ENCODE data around the genes USP51, FOXR2, NBDY and MSN.

DNA sequence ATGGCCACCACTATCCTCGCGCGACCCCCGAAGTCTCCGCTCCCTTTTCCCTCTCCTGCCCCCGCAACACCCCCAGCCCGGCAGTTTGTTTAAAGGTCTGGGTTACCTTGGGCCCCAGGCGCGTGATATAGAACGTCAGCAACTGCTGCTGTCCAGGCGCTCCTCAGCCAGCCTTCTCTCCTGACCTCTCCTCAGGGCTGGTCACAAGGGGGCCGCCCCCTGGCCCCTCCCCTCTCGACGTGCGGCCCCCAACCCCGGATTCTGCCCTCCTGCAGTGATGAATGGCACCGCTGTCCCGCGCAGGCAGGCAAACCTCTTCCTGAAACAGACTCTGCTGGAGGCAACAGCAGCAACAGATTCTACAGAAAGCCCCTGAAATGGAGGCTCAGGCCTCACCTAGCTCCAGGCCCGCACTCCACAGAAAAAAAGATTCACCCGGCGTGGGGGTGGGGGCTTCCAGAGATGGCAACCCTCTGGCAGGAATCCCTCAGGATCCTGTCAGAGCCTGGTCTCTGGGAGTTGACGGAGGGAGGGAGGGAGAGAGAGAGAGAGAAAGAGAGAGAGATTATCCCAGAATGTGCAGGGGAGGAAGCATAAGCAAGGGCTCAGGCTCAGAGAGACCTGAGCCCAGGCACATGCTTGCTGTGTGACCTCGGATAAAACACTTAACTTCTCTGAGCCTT is at the start of gene USP51:
TSS of gene USP51 (minus strand) at position 179 of the 683 bp plus-strand sequence.
- RRBS, result no CpG with 5 or more reads among the region's 24 CpGs

GRCh38 chrX:55623096-55623564 is at the start of gene FOXR2:
Gene FOXR2, plus strand, starts transcription at chrX:55623400.
- RRBS, result no CpG with 5 or more reads among the region's 1 CpG

GRCh38 chrX:55720812-55721604 is 3.5 kb downstream of the RRAGB start:
- RRBS, result no CpG with 5 or more reads among the region's 5 CpGs

DNA sequence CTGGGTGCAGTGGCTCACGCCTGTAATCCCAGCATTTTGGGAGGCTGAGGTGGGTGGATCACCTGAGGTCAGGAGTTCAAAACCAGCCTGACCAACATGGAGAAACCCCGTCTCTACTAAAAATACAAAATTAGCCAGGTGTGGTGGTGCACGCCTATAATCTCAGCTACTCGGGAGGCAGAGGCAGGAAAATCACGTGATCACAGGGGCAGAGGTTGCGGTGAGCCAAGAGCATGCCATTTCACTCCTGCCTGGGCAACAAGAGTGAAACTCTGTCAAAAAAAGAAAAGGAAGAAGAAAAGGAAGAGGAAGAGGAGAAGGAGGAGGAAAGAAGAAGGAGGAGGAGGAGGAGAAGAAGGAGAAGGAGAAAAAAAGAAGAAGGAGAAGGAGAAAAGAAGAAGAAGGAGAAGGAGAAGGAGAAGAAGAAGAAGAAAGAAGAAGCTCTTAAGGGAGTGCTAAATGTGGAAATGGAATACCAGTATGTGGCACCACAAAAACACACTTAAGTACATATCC is 242.7 kb downstream of the RRAGB start:
- RRBS, result no CpG with 5 or more reads among the region's 6 CpGs

- RRBS, result no CpG with 5 or more reads among the region's 8 CpGs
Measured at GRCh38 chrX:56233654-56234092, 1.5 kb downstream of the KLF8 start.

DNA sequence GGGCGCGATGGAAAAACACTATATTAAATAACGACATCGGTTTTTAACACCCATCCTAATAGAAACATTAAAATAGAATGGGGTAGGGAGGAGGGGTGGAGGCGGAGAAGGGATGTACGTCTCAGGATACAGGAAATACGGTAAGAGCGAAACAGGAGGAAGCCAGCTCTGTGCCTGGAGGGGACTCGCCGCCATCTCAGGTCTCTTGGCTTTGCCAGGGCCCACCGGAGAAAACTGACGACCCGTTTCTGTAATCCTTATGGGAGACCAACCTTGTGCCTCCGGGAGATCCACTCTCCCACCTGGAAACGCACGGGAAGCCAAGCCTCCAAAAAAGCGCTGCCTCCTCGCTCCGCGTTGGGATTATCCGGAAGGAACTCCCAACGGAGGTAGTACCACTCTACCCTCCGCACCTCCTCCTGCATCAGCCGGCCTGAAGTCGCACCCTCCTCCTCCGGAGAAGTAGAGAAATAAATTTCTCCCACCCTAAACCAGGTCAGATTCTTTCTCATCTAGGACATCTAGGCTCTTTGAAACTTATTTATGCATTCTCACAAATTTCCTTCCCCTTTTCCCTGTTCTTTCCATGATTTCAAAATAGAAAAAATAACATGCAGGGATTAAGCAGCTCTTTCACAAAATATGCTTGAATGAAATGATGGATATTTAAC is at the start of gene NBDY:
TSS of gene NBDY (plus strand) at position 149 of the 671 bp plus-strand sequence.
- RRBS, result under 1% methylated on average over 14 of the region's 26 CpGs

GRCh38 chrX:57594932-57596026 is 3.5 kb downstream of the ZXDB start:
- RRBS, result no CpG with 5 or more reads among the region's 5 CpGs

DNA sequence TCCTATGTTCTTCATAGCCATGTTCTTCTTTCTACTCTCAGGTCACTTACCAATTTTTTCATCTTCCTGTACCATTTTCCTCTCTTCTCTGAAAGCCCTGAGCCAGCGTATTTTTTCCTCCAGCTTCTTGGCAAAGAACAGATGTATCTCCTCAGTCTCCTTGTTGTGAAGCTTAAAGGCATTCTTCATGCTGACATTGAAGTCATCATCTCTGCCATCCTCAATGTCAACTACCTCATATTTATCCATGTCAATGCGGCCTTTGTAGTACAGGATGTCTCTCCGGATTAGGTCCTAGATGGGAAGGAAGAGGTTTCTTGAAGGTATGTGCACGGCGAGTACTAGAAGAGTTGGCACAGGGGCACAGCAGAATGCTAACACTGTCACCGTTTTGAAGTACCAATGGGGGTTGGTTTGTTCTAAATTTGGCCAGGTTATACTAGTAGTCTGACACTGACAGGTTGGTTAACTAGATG is 129.5 kb downstream of the ARHGEF9 start:
- RRBS, result no CpG with 5 or more reads among the region's 6 CpGs

DNA sequence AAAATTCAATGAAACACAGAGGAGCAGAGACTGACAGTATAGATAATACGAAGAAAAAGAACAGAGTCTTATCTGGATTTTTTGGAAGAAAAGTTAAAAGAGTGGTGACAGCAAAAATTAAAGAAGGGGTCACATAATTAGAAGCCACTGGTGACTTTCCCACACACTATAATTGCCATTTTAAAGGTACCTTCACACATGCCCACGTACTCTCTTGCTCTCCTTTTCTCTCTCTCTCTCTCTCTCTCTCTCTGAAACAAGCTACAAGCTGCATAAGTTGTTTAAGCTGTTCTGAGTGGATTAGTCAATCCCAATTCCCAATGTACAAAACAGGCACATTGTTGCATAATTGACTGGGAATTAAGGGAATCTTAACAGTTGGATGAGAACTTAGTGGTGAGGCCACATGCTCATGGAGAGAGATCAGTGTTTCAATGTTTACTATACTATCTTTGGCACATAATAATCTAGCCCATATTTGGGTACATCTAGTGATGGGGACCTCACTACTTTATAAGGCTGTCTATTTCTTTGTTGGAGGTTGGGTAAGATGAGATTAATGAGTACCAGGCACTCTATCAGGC is 123.4 kb downstream of the ARHGEF9 start:
- RRBS, result no CpG with 5 or more reads among the region's 2 CpGs

GRCh38 chrX:63732410-63733335 is 52.3 kb downstream of the ARHGEF9 start:
- RRBS, result no CpG with 5 or more reads among the region's 7 CpGs

- RRBS, result no CpG with 5 or more reads among the region's 5 CpGs
Measured at GRCh38 chrX:65130981-65131740, 96.5 kb downstream of the ZC3H12B start.

DNA sequence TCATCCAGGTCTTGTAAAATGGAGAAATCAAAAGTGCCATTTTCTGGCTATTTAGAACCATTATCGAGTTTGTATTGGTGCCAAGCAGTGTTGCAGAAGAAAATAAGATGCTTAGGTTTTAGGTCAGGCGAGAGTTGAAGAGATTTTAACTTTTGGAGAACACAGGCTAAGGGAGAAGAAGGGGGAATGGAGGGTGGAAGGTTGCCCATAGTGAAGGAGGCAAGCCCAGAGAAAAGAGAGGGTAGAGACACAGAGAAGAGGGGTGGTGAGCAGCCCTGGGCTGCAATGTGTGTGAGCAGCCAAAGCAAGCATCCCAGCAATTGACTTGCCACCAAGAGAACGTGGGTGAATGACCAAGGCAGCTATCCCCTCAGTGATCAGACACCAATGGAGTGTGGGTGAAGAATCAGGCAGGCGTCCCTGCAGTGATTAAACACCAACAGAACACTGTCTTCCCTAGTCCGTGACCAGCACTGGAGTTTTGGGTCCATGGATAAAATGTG is 99.4 kb downstream of the ZC3H12B start:
- RRBS, result no CpG with 5 or more reads among the region's 5 CpGs

DNA sequence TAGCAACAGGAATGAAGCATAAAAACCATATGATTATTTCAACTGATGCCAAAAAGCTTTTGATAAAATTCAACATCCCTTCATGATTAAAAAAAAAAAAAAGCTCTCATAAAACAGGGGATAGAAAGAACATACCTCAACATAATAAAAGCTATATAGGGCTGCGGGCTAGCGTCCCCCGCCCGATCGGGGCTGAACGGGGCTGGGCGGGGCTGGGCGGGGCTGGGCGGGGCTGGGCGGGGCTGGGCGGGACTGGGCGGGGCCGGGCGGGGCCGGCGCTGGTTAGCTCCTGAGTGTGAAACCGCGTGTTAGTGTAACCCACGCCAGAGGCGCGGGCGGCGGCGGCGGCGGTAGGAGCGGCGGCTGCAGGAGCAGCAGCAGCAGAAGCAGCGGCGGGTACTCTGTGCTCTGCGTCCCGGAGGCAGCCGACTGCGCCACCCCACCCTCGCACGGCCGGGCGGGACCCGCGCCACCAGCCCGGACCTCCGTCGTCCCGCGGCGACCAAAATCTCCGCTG is 128.2 kb downstream of the LAS1L start:
- RRBS, result 1% methylated on average over 1 of the region's 47 CpGs

GRCh38 chrX:65667259-65668188 is at the start of gene MSN:
Gene MSN, plus strand, starts transcription at chrX:65667654.
- RRBS, result 1% methylated on average over 25 of the region's 56 CpGs

DNA sequence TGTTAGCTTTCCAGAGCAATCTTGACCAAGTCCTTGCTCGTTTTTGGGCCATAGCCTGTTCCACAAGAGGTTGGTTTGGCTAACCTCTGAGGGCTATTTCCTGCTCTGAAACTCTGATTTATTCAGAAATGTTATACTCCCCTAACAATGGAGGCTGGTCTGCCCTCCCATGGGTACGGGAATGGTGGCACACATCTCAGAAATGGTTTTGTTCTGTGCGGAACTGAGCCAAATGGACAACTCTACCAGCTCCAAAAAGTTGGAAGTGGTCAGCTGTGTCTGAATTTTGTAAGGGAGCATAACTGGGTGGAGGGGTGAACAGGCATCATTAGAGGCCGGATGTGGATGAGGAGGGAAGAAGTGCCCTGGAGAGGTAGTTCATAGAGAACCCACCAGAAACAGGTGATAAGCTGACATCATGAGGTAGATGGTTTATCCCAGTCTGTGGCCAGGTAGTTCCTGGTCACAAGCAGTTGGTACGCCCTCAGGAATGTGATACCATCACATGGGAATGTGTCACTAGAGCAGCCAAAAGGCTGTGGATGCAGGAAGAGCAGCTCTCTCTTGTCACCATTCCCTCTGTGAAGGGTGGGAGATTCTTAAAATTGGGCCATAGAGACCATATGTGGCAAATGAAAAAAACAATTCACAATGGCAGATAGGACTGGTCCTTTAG is 21.8 kb downstream of the MSN start:
- RRBS, result no CpG with 5 or more reads among the region's 5 CpGs

DNA sequence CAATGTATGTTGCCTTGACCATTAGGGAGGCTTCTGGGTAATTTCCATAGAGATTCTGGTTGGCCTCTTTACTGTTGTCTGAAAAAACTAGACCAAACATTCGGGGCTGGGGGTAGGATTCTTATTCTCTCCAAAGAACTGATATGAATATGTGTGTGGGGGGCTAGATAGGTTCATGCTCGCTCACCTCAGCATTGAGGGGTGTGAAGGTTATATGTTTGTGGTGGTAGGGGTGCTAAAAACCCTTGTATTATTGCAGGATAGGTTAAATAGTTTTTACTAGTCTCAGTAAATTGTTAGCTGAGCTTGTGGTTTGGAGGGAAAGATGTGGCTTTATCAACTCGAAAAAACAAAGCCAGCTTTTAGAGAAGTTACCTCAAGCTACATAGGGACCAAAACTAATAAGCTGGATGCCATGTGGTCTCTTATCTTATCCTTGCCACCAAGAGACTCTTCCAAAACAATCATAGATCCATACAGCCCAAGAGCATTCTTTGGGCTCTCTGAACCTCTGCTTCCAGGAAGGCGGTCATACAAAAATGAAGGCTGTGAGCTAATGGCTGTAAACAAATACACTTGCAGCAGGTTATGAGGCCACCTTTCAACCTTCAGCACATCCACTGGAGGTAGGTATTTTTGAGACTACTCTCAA is 29.1 kb downstream of the MSN start:
- RRBS, result no CpG with 5 or more reads among the region's 4 CpGs

- RRBS, result no CpG with 5 or more reads among the region's 4 CpGs
Measured at GRCh38 chrX:65700752-65701674, 33.6 kb downstream of the MSN start.

- RRBS, result no CpG with 5 or more reads among the region's 6 CpGs
Measured at GRCh38 chrX:65705985-65706944, 38.8 kb downstream of the MSN start.

DNA sequence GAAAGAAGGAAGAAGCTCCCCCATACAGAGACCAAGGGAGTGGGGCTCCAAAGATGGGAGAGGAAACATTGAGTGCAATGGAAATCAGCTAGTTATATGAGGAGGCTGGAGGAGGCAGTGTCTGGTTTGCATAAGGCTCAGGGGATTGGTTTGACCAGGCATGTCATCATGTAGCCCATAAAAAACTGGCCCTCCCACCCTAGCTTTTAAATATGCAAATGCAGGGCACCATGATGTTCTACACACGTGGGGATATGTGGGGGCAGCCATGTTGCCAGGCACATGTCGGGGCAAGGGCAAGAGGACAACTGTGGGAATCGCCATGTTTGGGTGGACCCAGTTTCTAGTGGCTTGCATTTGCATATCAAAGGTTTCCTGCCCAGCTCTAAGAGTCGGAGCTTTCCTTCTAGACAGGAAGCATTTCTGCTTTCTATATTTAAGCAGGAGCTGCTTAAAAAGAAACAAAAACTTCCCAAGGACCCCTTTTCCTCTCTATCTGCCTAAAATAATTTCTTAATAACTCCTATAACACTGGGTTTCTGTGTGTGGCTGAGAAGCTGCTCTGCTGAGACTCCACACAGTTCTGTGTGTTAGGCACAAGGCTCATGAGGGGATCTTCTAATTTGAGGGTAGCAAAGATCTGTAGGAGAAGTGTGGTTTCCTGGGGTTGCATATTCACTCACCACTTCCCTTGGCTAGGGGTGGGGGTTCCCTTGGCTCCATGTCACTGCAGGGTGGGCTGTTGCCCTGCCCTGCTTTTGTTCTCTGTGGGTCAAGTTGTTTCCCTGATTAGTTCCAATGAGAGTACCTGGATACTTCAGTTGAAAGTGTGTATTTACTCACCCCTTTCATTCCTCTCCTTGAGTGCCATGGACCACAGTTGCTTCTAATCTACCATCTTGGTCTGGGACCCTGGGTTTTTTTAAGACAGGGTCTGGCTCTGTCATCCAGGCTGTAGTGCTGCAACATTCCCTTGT is 113.5 kb downstream of the VSIG4 start:
- RRBS, result no CpG with 5 or more reads among the region's 4 CpGs

- RRBS, result no CpG with 5 or more reads among the region's 3 CpGs
Measured at GRCh38 chrX:66633425-66633882, 5.4 kb downstream of the EDA2R start.

Measured in renal cortical epithelial cell (primary cell).